Pulmonary lymph node (tissue), 1 donor: Measurements from ENCODE around the gene LIMK2.

DNA sequence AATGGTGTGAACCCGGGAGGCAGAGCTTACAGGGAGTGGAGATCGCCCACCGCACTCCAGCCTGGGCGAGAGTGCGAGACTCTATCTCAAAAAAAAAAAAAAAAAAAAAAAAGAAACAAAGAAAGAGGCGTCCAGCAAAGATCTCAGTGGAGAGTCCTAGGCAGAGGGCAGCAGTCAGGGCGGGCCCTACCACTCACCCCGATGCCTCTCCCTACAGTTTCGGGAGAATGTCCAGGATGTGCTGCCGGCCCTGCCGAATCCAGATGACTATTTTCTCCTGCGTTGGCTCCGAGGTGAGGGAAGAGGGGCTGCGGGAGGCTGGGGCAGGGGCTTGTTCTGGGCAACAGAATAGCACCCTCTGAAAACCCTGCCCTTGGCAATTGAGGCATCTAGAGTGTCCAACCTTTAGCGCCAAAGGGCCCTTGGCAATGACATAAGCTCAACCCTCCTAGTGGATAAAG, 2.6 kb downstream of the SEC14L2 start:
- PRO-cap: no peak

DNA sequence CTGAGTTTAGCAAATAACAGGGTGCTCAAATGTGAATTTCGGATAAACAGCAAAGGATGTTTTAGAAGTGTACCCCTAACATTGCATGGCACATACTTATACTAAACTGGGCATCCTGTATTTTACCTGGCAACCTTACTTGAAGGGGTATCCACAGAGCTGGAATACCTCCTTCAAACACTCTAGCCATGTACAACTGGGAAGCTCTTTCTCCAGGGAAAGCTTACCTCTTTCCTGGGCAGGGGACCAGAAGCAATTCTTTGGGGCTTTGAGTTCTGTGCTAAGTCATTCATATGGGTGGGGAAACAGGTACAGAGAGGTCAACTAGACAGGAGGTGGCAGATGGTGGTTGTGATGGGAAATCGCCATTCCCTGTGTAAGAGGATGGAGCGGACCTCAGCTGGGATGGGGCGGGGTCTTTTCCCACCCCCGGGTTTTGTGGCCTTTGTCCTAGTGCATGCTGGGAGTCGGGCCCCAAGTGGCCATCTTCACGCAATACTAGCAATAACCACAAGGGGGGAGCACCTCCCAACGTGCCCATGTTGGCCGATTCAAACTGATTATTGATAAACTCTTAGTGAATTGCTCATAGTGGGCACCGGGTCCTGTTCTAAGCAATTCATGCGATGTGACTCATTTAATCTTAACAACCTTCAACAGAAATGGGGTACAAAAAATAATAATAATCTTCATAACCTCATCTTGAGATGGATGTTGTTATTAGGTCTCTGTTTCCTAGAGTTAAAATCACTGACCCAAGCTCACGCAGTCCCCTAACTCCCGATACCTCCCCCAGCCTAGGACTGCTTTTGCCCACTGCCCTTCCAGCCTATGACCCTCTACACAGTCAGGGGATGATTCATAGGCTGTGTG, 19.5 kb downstream of the MTFP1 start:
- PRO-cap: no peak

DNA sequence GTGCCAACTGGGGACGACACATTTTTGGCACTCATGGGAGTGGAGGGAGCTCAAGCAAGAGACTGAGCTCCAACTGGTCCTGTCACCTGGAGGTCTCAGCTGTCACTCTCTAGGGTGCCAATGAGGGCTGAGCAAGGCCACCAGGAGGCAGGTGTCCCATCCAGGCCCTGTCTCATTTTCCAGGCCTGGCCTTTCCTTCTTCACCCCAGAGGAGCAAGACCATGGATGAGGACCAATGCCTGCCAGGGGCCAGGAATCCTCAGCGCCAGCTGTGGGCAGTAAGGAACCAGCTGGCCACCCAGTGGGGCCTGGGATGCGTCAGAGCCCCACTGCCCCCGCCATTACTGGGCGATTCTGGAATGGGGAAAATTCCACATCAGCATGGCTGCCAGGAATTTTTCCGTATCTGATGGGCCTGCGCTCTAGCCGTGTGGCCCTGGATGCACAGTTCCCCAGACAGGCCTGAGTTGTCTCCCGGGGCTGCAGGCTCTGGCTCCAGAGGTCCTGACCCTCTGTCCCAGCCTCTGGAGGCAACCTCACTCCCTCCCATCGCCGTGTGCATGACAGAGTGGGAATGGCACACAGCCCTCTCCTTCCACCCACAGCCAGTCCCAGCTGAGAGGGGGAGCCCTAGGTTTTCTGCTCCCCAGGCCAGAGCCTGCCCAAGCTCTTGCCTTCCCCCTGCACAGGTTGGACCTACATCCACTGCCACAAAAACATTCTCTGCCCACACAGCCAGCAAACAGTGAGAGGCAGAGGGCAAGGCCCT, 784 bp upstream of the GAL3ST1 start:
- PRO-cap: no peak

DNA sequence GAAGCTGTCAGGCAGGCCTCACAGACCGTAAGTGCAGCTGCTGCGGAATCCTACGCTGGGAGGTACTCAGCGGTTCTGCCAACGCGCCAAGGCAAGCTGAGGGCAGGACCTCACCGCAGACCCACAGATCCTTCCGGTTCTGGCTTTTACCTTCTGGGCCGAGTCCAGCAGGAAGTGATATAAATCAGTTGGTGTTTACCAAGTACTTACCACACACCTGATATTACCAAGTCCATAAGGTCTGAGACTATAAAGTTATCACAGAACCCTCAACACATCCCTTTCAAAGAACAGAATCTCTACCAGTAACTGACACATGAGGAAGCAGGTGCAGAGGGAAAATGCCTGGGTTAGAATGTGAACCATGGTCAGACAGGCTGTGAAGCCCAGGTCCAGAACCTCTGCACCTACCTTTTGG, 1.6 kb upstream of the GAL3ST1 start:
- PRO-cap: no peak

DNA sequence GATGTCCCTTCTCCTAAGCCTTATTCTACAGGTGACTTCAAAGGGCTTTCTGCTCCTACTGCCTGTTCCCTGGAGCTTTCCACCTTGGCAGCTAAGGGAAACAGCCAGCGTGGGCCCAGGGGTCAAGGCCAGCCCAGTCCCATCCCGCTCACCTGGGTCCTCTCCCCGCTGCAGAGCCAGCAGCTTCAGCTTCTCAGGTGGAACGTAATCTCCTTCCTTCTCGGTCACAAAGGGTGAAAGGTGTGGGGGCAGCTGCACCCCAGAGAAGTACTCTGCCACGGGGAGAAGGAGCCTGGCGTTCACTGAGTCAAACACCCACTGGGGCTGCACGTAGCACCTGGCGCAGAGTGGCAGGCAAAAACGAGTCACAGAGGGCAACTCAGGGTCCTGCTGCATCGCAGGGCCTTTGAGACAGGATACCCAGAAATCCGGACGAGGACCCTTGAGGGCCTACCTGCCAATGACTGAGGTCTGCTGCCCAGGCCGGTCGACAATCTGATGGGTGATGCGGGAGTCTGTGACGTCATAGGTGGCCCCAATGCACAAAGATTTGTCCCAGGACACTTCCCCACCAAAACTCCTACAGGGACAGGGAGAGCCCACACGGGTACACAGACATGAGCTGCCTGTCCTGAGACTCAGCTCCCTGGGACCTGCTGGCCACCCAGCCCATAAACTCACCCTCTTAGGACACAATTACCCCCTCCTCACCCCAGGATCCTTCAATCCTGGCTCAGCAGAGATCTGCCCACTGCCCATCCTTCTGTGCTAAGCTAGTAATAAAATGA, 5.3 kb upstream of the GAL3ST1 start:
- PRO-cap: no peak

DNA sequence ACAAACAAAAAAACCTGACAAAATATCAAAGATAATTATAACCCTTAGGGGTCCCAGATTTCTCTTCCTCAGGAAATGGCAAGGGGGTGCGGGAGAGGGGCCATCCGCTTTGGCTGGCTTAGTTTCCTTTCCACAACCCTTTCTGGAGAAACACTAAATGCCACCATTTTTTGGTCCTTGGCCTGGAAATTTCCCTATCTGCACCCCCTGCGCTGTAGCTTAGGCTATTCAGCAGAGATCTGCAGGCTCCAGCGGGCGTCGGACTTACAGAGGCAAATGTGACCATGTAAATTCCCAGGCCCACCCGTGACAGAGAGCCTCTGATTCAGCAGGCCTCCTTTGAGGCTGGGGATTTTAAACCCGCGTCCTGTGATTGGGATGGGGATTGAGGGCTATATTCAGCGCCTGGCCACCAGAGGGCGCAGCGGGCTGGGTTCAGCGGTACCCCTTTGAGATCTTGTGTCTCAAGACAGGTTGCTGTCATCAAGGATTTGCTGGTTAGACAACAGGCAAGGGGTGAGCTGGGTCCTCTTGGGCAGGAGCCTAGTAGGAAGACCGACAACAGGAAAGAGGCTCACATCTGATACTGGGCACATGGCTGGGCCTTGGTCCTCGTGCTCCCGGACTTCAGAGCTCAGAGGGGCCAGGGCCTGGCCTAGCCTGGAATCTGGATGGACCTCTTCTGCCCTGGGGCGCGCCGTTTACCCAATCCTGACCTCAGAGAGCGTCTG, 1.2 kb upstream of the SLC35E4 start:
- PRO-cap: unidirectional peak, plus-strand start at position 501 of the sequence; unidirectional peak, plus-strand start at position 549 of the sequence

DNA sequence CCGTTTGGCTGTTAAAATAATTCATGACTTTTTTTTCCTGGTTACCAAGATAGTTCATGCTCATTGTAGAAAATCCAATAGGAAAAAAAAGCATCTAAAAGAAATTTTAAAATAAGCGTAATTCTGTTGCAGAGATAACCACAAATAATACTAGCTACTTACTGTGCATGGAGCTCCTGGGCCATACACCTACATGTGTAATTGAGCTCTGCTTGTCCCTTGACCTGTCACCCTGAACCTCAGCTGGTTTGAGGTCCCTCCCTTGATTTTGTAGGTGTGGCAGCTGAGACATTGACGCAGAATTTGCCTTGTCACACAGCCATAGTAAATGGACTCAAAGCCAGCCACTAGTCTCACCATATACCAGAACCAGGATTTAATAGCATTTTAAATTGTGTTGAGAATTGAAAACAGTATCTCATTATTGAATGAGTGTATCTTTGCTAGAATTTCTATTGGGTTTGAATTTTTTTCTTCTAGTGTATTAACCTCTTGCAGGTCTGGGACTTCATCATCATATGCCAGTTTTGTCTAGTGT, 135.2 kb downstream of the MORC2 start:
- PRO-cap: no peak

DNA sequence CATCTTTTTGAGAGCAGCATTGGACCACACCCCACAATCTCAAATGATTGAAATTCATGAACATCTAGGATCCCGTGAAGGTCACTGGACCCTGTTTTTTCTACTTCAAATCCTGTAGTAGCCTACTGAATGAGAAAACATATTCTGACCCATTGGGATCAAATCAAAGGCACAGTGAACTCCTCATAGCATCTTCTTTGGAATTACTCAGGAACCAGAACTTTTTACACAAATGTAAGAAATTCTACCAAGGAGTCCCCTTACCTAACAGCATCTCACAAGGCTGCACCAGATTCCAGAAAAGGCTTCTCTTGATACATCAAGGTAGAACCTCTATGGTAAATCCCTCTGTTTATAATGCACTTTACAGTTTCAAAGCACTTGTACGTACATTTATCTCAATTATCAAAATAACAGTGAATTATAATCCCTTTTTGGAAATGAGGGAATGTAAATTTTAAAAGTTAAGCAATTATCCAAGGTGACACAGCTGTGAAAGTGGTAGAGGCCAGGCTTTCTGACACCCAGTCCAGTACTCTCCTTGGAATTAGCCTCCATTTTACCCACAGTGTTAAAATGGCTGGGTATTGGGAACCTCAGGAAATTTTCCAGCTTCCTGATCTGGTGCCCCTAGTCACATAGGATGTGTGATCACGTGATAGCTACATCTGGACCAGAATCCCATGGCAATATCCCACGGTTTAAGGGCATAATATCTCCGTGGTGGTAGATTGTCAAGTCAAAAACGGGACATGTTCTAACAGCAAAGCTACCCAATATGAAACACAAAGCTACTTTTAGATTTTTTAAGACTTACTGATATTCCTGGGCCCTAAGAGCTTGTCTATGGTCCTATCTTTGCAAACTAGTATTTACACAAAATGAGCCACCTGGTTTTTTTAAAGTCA, 4.9 kb upstream of the MORC2 start:
- PRO-cap: no peak

GRCh38 chr22:30976703-30977891, 8.5 kb upstream of the MORC2 start:
- PRO-cap: no peak

DNA sequence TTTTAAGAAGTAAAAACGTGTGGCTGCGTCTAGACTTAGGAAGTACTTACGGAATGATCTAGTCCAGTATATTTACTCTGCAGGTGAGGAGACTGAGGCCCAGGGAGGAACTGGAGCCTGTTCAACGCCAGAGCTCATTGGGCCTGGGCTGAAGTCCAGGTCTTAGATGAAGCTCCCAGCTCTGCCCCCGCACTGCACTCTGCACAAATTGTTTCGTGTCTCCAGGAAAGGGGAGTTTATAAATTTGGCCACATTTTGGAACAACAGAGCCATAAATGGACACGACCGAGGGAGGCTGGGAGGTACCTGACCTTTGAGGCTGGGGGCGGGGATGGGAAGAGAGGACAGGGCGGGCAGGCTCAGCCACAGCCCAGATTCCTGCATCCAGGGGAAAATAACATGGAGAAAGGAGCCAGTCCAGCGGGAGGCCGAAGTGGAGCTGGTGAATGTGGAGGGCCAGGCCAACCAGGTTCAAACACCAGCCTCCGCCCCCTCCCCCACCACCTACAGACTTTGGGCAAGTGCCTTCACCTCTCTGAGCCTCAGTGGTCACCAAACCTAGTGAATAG, 36.9 kb upstream of the SMTN start:
- PRO-cap: no peak

GRCh38 chr22:31090139-31090406, 9.0 kb downstream of the SMTN start:
- PRO-cap: no peak

DNA sequence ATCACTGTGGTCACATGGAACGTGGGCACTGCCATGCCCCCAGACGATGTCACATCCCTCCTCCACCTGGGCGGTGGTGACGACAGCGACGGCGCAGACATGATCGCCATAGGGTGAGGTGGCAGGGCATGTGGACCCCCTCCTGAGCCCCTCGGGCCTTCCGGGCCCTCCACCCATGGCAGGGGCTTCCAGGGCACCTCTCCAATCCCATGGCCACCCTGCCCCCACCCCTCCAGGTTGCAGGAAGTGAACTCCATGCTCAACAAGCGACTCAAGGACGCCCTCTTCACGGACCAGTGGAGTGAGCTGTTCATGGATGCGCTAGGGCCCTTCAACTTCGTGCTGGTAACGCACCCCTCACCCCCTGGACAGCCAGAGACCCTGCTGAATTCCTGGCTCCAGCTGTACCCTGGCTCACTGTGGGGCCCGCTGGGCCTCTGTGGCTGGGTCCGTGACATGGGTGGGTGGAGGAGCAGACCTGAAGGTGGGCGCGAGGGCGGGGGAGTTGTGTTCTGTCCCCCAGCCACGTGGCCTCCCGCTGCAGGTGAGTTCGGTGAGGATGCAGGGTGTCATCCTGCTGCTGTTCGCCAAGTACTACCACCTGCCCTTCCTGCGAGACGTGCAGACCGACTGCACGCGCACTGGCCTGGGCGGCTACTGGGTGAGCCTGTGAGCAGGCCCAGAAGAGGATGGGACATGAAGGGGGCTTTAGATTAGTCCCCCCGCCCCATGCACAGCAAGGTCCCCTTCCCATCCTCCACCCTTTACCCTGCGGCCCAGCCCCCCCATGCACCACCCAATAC, 3.8 kb downstream of the INPP5J start:
- PRO-cap: no peak

- PRO-cap: unidirectional peak, minus-strand start at chr22:31159615
These were observed 570 bp upstream of the RNF185 start for GRCh38 chr22:31159426-31159798.

DNA sequence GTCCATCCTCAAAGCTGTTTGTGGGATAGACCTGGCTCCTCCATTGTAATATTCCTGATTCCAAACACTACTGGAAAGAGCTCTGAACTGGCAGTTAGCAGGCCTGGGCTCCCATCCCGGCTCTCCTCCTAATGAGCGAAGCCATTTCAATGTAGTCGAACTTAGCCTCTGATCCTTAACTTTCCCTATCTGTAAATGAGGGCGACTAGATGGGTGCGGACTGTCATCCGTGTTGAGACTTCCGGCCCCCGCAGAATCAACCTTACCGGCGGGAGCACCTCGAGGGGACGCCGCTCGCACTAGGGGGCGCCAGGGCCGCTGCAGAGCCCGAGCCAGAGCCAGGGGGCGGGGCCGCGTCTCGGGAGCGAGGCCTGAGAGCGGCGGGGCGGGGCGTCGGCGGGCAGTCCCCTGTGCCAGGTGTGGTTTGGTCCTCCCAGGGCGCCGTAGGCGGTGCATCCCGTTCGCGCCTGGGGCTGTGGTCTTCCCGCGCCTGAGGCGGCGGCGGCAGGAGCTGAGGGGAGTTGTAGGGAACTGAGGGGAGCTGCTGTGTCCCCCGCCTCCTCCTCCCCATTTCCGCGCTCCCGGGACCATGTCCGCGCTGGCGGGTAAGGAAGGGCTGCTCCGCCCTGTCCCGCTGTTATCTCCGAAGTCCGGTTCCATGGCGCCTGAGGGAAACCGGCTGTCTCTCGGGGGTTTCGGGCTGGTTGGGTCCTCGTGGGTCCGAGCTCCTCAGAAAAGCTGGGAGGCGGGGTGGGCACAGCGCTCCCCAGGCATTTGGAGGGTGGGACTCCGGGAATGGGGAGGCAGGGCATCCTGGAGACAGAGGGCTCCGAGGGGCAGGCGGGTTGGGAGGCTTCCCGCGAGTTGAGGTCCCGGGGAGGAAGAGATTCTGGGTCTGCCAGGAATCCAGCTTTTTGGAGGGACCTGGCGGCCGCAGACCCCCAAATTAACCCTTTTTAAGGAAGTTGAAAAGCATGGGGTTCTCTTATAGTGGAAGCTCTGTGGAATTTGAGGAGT, at the start of gene LIMK2:
Gene LIMK2 (plus strand): TSS at position 479 of the 1,017 bp plus-strand sequence.
- PRO-cap: bidirectional peak, plus-strand start at position 460 of the sequence, minus-strand start at position 301 of the sequence

DNA sequence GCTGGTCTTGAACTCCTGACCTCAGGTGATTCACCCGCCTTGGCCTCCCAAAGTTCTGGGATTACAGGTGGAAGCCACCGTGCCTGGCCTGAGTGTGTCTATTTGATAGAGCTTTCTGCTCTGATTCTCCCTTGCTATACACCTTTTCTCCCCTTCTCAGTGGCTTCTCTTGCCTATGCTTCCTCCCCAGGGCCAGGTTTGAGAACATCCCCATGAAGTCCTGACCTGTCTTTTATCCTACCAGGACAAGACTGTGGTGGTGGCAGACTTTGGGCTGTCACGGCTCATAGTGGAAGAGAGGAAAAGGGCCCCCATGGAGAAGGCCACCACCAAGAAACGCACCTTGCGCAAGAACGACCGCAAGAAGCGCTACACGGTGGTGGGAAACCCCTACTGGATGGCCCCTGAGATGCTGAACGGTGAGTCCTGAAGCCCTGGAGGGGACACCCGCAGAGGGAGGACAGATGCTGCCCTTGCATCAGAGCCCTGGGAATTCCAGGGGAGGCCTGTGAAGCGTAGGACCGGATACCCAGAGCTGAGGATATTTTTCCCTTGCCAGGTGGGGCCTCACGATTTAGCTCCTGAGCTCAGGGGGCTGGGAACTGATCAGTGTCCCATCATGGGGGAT, 19.9 kb downstream of the PIK3IP1 start:
- PRO-cap: no peak

- PRO-cap: unidirectional peak, plus-strand start at chr22:31295628
These were observed 3.1 kb upstream of the PIK3IP1 start for GRCh38 chr22:31295319-31295875.

DNA sequence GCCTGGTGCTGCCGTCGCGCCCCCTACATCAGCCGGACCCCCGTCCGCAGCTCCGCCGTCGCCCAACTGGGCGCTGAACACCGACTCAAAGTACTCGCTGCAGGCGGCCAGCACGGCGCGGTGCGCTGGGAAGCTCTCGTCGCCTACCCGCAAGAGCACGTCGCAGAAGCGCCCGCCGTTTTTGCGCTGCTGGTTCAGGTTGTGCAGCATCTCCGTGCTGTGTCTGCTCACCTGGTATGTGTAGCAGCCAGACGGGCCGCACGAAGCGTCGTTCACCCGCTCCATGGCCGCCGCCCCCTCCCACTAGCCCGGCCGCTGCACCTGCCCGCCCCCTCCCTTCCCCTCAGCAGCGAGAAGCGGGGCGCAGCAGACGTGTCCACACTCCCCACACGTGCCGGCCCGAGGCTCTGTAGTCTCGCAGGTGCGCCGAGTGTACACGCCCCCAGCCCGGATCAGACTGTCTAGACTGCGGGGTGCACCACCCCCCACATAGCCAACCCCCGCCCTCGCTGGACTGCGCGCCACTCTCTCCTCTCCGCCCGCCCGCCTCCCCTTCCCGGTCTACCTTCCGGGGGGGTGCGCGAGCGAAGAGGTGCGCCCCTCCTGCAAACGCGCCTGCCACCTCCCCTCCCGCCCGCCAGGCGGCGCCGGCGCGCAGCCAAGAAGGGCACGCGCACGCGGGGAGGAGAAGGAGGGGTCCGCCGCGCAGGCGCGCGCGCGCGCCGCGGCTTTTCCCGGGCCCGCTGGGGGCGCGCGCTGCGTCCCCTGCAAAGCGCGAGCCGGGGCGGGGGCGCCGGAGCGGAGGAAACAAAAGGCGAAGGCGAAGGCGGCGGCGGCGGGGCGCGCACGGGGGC, 601 bp downstream of the PATZ1 start:
- PRO-cap: bidirectional peak, plus-strand start at position 817 of the sequence, minus-strand start at position 563 of the sequence

DNA sequence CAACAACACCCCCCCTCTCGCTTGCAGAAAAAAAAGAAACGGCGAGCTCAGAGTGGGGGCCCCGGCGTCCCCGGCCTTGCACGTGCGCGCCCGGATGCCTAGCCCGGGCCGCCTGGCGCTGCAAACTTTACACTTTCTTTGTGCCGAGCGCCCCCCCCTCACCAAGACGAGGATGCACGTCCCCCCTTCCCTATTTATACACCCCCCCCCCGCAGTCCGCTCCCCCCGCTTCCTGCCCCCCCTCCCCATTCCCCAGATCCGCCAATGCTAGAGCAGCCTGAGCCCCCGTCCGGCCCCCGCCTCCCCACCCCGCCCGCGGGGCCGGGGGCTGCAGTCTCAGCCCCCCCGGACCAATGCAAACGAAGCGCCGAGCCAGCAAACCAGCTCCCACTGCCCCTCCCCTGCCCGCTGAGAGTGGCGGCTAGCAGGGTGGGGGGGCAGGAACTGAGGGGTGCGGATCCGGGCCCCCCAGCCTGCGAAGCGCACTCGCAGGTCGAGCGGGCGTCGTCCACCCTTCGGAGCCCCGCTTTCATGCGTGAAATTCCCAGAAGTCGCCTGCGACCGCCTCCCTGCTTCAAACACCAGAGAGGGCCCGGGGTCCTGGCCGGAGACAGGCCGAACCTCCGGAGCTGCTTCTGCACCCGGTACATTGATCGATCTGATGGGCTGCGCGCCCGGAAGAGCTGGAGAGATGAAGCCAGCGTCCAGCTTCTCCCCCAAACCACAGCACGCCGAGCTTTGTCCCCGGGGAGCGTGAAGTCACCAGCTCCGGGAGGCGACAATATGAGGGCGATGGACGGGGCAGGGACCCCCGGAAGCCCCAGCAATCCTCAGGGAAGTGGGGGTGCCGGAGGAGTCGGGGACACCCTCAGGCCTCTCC, 501 bp upstream of the PATZ1 start:
- PRO-cap: bidirectional peak, plus-strand start at position 26 of the sequence, minus-strand start outside the sequence; bidirectional peak, plus-strand start at position 485 of the sequence, minus-strand start at position 168 of the sequence; unidirectional peak, minus-strand start at position 733 of the sequence

GRCh38 chr22:31347287-31348056, 1.3 kb upstream of the PATZ1 start:
- PRO-cap: no peak

DNA sequence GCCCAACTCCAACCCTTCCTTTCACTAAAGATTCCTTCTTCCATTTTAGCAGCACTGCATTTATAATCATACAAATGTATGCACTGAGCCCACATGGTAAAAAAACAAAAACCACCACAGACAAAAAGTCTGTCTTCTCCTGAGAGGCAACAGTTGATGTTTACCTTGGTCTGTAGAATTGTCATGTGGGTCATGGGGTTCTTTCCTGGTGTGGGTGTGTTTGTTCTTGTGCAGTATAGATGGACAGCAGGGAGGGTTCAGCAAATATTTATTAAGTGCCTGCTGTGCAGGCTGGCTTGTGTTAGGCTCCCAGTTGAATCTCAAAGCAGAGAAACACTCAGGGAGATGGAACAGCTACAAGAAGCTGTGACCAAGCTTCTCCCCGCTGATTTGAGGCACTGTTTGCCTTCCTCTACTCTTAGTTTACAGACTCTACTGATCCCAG, 82.2 kb downstream of the PISD start:
- PRO-cap: no peak